Mesangial cell (primary cell): ENCODE data around the genes F2R, S100Z and ZBED3.

DNA sequence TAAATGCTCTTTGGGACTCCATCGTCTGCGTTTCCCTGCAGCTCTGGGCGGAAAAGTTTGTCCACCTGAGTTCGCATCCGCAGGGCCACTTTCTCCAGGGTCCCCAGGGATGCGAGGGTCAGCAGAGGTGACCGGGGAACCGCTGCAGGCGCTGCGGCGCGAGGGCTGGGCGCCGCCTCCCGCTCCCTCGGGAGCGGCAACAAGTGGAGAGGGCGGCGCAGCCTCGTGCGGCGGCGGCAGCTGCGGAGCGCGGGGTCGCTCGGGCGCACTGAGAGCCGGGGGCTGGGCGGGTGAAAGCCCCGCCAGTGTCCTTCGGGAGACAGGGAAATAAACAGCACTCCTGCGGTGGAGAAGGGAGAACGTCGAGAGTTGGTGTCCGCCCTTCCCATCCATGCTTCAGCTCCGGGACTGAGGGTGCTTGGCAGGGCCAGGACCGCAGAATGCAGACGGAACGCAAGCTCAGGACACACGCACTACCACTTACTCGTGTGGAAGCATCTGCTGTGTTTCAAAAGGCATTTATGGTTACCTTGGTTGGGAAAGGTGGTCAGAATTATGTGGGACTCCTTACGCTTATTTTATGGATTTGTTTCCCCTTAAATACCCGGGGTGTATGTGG, 437 bp downstream of the ARHGEF28 start:
- RAMPAGE, long total RNA, result no peak

DNA sequence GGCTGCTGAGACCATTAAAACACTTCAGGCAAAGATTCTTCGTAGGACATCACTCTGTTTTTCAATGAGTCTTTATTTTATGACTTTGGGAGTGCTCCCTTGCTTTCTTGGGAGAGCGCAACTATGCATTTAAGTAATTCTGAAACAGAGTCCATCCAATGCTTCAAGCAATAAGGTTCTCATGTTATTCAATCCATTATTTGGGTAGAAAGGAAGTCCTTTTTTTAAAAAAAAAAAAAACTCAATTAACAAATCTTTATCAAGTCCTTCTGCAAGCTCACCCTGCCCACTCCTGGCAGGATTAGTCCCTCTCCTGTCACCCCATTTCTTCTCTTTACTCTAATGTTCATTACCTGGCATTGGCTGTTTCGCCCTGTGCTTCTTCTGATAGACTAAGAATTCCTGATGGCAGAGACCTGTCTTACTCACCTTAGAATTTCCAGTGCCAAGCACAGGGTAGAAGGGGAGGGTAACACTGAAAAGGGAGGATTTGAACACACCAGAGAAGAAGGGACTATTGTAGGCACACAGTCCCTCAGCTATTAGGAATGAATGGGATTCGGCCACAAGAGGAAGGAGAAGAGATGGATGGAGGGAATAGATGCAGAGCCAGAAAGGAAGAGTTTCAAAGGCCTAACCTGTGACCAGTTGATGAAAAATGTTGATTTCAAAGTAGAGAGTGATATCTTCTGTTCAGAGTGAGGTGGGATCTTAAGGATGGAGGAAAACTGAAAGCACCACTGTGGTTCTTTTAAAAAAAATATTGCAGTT, 32.1 kb downstream of the ARHGEF28 start:
- RAMPAGE, long total RNA, result no peak

DNA sequence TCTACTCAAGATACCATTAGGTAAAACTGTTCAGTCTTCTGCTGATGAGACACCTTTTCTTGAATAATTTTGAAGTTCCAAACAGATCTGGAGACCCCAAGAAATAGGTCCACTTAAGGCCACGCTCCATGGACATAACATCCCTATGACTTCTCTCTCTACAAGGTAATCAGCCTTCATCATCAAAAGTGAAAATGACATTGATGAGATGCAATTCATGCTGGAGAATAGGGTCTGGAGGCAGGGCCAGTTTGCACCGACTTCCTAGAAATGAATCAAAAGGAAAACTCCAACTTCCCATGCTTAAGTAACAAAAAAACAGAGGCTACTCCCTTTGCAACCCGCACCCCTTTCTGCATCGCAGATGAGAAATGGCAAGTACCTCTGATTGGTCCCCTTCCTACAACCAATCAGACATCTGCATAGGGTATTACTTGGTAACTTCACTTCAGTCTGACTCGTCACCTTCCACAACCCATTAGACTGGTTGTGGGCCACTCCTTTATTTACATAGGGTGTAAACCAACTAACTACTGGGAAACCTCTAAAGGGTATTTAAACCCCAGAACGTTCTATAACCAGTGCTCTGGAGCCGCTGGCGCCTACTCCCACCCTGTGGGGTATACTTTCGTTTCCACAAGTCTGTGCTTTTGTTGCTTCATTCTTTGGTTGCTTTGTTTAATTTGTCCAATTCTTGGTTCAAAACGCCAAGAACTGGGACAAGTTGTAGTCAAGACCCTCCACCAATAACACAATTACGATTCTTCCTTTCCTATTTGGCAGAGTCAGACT, 477.1 kb downstream of the ARHGEF28 start:
- RAMPAGE, long total RNA, result no peak

- RAMPAGE, long total RNA, result no peak
Measured at GRCh38 chr5:74149510-74149817, 491.1 kb downstream of the ENC1 start.

- RAMPAGE, long total RNA, result no peak
Measured at GRCh38 chr5:74636210-74637051, 4.1 kb downstream of the ENC1 start.

DNA sequence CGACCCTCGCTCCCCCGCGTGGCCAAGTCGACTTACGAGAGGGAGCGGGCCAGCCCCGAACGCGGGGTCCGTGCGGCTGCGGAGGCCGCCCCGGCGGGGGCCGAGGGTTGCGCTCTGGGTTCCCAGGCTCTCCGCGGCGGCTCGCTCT, 995 bp upstream of the GCNT4 start:
- RAMPAGE, long total RNA, result no peak

GRCh38 chr5:75348011-75348448, 11.0 kb downstream of the HMGCR start:
- RAMPAGE, long total RNA, result no peak

DNA sequence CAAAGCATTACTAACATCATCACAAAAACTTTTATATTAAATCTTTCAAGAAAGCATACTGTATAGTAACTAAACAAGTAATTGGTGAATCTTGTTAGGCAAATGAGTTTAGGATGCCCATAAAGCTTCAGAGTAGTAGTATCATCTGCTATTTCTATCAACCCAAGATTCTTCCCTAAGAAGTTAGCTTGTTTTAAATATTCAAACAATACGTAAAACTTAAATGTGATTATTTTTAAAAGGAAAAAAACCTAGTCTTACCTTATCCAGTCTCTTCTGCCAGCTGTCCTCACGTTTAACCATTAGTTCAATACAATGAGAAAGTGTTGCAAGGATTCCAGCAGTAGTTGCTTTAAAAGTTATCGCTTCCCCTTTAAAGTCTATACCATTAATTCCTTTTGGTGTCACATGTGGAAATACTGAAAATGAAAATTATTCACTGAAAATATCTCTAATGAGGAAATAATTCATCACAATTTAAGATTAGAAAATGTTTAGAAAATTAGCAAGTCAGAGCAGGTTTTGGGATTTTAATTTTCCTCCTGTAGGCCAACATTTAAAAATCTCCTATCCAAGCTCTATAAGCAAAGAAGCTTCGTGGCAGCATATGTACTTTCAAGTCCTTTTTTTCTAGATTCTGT, 79.7 kb downstream of the HMGCR start:
- RAMPAGE, long total RNA, result no peak

DNA sequence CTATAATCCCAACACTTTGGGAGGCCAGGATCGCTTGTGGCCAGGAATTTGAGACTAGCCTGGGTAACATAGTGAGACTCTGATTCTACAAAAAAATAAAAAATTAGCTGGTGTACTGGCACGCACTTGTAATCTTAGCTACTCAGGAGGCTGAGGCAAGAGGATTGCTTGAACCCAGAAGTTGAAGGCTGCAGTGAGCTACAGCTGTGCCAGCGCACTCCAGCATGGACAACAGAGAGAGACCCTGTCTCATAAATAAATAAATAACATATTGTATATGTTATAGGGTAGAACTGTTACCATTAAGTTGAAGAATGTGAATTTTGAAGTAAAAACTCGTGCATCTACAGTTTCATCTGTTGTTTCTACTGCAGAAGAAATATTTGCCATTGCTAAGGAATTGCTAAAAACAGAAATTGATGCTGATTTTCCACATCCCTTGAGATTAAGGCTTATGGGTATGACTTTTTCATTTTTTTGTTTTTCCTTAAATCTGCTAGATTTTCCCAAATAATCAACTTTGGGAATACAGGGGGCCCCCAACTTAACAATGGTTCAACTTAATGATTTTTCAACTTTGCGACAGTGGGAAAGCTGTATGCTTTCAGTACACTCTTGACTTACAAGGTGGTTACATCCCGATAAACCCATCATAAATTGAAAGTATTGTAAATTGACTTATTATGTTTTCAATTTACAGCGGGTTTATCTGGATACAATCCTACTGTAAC, 17.5 kb upstream of the ANKDD1B start:
- RAMPAGE, long total RNA, result no peak

- RAMPAGE, long total RNA, result no peak
Measured at GRCh38 chr5:76479914-76480453, 76.9 kb downstream of the IQGAP2 start.

DNA sequence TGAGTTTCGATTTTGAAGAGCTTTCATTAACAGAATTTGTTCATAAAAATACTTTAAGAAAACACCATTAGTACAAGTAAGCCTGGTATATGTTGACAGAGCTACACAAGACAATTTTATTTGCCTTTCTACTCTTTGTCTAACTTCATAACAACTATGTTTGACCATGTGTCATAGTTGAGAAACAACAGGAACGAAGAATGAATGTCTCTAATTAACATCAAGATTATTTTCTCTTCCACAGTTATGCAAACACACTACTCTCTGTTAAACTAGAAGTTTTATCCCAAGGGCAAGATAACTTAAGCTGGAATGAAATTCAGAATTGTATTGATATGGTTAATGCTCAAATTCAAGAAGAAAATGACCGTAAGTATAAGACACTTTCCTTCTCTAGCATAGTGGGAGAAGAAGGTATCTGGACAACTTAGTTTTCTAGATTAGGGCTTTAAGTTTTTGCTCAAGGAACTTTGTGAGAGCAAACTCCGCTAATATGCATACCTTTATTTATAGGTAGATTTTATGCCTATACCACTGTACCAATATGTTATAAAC, 17.2 kb downstream of the F2RL2 start:
- RAMPAGE, long total RNA, result no peak

GRCh38 chr5:76691001-76691402, 24.9 kb upstream of the F2R start:
- RAMPAGE, long total RNA, result no peak

DNA sequence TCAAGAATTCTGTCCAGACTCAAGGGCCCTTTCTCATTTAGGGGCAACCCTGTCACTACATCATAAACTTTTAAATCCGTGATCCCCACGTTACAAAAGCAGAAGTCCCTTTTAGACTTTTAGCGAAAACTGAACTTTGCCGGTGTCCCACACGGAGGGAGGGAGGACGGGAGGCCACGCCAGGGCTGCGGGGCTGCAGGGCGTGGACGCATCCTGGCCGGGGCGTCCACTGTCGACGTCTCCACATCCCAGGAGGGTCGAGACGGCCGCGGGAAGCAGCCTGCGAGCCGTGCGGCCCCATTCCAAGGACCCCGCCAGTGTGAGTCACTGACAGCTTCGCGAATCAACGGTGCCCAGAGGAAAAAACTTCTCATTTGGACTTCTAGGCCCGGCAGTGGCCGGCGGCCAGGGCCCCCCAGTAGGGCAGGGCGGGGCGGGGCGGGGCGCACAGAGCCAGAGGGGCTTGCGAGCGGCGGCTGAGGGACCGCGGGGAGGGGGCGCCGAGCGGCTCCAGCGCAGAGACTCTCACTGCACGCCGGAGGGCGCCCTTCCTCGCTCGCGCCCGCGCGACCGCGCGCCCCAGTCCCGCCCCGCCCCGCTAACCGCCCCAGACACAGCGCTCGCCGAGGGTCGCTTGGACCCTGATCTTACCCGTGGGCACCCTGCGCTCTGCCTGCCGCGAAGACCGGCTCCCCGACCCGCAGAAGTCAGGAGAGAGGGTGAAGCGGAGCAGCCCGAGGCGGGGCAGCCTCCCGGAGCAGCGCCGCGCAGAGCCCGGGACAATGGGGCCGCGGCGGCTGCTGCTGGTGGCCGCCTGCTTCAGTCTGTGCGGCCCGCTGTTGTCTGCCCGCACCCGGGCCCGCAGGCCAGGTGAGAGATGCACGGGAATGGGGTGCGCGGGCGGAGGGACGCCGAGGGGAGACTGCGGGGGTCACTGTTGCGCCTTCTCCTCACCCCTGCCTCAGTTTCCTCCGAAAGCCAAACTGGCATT, at the start of gene F2R:
TSS of gene F2R (plus strand) at position 601 of the 991 bp plus-strand sequence.
- RAMPAGE, long total RNA, result start-site peak on the plus strand centred at position 621 of the sequence, 72 bp wide, 647 reads

DNA sequence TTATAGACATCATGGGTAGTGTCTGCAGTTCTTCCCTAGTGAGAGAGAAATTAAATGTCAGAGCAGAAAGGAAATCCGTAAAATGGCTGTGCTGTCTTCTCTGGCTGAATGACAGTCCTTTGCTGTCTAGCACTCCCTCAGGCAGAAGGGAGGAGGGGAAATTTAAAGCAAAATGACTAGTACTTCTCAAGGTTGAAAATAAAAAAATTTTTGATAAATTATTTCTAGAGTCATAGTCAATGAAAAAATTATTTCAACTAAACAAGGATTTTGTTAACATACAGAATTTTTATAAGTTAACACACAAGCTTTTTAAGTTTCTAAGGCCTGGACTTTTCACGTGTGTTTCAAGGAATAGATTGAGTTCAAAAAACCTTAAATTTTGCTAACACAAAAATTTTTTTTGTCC, 20.3 kb downstream of the F2R start:
- RAMPAGE, long total RNA, result no peak

DNA sequence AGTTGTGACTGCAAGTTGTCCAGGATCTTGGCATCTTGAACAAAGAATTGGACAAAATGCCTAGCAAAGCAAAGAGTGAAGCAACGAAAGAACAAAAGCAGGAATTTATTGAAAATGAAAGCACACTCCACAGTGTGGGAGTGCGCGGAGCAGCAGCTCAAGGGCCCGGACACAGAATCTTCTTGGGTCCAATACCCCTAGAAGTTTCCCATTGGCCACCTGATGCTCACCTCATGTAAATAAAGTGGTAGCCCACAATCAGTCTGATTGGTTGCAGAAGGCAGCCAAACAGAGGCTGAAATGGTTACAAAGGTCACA, 40.1 kb downstream of the F2R start:
- RAMPAGE, long total RNA, result no peak

GRCh38 chr5:76849847-76850408, at the start of gene S100Z:
Gene S100Z (plus strand): TSS chr5:76850014.
- RAMPAGE, long total RNA, result no peak

DNA sequence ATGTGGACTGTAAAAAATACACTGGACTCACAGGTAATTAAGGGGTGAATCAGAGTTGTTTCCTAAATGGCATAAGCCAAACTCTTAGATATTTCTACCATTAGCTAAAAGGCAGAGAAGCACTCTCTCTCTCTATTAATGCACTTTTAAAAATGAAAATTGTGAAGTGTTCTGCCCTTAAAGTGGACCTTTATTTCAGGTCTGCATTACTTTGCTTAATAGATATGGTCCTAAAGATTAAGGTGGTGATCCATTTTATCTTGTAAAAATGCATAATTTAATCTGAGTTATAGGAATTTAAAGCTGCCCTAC, 1.2 kb downstream of the ZBED3 start:
- RAMPAGE, long total RNA, result no peak

- RAMPAGE, long total RNA, result no peak
Measured at GRCh38 chr5:77086827-77087711, at the start of gene ZBED3. Gene ZBED3 (minus strand): TSS chr5:77087285.

DNA sequence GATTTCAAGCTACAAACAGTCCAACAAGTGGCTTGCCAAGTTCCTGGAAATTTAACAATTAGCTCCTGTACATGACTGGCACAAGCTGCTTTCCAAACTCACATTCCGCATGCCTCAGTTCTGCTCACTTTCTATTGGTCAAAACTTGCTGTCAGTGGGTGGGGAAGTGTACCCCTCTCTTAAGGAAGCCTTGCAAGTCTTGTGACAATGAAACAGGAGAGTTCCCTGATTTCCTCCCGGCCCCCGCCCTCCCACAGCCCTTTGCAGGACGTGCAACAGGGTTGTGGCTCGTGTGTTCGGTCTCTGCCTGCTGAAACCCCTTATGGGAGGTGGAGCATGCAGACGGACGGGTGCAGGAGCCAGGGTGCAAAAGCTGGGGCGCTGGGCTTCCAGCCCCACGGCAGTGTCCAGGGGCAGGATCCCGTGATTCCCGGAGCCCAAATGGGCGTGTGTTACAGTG, 798 bp upstream of the ZBED3 start:
- RAMPAGE, long total RNA, result no peak

- RAMPAGE, long total RNA, result no peak
Measured at GRCh38 chr5:77146309-77147080, 59.4 kb upstream of the ZBED3 start.